Mononuclear cell (primary cell): ENCODE data around the gene ADGRD1.

DNA sequence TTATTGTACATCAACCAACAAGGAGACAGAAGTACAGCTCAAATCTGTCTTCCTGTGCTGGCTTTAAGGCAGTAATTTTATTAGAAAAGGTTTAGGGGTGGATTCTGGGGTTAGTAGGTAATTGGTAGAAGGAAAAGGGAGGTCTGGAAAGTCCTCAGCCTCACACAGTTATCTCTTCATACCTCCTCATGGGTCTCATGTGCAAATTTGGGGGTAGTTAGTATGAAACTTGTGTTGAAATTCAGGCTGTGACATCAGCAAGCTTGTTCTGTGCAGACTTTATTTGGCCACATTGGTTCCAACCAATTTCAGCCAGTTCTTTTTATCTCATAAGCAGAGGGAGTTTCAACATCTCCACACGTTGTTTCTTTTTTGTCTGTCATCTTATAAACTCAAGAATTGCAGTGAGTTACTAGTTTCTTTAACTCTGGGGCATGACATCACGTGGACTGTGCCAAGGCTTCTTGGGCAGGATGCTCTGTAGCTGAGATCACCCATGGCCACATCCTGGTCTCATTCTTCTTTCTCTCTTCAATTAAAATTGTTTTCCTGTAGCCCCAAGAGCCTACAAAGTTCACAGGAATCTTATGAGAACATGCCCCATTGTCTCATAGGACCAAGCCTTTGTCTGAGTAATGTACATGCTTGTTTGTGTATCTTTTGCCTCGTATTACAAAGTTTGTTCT lies 982.2 kb upstream of the TMEM132C start:
- RRBS = no CpG with 5 or more reads among the region's 3 CpGs

- RRBS = no CpG with 5 or more reads among the region's 2 CpGs
These were observed 442.2 kb upstream of the TMEM132C start for GRCh38 chr12:127824761-127825108.

- RRBS = no CpG with 5 or more reads among the region's 1 CpG
These were observed 58.7 kb upstream of the TMEM132C start for GRCh38 chr12:128208410-128208609.

- RRBS = 13% methylated on average over 1 of the region's 10 CpGs
These were observed 1.5 kb upstream of the TMEM132C start for GRCh38 chr12:128265427-128265966.

- RRBS = no CpG with 5 or more reads among the region's 9 CpGs
These were observed 40.5 kb downstream of the SLC15A4 start for GRCh38 chr12:128783113-128783729.

DNA sequence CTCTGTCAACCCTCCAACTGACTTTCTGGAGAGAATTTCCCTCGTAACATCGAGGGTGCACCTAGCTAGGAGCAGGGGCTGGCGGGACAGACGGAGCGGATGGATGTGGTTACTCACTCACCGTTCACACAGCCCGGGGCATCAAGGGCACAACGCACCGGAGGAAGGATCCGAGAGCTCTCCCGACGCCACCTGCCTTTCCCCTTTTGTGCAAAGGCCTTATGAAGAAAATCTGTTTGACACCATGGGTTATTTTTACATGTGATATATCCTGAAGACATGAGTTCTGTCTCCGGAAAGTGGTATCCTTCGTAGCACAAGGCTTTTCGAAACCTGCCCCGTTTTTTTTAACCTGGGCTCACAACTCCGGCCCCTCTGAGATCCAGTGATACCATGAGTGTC lies 31.3 kb downstream of the SLC15A4 start:
- RRBS = 94% methylated on average over 5 of the region's 17 CpGs

DNA sequence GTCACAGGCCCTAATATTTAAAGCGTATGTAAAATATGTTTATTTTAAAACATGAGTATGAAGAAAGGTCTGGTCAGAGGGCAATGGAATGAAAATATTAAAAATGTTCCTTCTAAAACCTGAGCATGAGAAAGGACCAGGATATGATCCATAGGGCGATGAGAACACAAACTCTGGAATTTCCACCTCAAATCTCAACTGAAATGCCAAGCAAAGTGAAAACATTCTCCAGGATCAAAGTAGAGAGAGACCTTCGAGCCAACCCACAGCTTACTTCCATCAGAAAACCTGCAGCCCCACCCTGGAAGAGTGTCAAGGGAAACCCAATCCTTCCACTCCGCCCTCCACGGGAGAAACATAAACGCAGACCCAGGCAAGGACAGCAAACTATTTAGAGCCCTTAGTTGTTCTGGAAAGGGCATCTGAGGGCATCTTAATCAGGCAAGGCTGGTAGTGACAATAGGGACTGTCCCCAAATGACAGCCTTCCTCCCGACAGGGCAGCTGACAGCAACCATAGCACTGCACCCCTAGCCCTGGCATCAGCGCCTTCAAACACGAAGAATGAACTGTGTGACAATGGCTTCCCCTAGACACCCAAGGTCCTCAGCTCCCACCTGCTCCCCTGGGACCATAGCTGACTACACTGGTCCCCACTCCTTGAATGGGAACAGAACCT lies 21.8 kb downstream of the SLC15A4 start:
- RRBS = no CpG with 5 or more reads among the region's 9 CpGs

- RRBS = no CpG with 5 or more reads among the region's 12 CpGs
These were observed 20.0 kb downstream of the SLC15A4 start for GRCh38 chr12:128803632-128804215.

DNA sequence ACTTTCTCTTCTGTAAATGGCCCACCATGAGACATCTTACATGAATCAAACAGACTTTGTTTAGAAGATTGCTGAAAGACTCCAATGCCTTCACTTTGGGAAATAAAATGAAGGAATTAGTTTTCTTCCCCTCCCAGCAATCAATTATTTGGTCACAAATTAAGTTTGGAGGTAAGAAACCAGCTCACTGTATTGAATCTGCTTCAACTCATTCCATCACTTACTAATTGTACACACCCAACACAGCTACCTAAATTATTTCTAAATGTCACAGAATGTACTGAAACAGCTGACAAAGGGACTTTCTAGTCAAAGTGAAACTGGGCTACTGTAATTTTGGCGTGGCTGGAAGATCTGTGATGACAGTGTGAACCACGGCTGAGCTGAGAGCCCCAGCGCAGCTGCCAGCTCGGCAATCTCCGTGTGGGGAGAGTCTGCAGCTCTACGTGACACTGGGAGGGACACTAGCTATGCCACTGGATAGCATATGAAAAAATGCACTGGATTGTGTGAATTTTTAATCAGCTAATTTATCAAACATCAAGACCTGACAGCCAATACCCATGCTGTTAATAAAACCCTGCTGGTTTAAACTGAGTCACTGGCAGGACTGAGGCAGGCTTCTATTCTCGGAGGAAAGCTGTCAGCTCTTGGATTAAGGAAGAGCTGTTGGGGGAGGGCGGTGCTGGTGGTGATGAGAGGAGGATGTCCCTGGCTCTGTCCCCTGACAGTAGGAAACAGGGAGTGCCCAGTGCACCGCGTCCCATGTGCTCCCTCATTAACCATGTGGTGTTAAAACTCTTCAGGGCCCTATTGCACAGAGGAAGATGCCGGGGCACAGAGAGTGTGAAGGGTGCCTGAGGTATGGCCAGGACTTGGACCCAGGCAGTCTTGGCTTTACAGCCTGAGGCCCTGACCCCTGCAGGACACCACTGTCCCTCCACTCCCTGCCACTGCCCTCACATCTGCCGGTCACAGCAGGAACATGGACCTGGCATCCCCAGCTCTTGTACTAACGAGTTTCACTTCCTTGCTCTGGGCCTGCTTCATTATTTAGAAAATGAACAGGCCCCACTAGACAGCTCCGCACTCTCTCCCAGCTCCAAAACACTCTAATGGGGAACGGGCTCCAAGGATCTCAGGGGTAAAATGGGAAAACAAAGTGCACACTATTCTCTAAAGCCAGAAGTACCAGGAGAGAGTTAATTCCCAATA lies 13.3 kb downstream of the SLC15A4 start:
- RRBS = 0% methylated on average over 1 of the region's 15 CpGs

DNA sequence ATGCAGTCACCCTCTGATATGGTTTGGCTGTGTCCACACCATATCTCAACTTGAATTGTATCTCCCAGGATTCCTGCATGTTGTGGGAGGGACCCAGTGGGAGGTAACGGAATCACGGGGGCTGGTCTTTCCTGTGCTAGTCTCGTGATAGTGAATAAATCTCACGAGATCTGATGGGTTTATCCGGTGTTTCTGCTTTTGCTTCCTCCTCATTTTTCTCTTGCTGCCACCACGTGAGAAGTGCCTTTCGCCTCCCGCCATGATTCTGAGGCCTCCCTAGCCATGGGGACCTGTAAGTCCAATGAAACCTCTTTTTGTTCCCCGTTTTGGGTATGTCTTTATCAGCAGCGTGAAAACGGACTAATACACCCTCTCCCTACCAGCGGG lies 256.2 kb downstream of the GLT1D1 start:
- RRBS = no CpG with 5 or more reads among the region's 12 CpGs

DNA sequence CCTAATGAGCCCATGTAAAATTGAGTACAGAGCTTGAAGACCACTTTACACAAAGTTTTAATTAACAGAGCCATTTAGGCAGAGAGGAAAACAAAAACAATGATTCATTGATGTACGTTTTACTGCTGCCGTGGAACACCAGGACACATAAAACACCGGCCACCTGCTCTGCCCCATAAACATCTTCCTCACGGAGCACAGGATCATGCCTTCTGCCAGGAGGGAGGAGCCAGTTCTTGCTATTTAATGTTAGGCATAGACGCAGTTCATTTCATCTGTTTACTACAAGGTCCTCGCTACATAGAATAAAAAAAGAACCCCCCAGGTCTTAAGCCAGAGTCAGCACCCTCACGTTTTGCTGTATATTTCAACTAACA lies 83.3 kb downstream of the RIMBP2 start:
- RRBS = no CpG with 5 or more reads among the region's 7 CpGs

DNA sequence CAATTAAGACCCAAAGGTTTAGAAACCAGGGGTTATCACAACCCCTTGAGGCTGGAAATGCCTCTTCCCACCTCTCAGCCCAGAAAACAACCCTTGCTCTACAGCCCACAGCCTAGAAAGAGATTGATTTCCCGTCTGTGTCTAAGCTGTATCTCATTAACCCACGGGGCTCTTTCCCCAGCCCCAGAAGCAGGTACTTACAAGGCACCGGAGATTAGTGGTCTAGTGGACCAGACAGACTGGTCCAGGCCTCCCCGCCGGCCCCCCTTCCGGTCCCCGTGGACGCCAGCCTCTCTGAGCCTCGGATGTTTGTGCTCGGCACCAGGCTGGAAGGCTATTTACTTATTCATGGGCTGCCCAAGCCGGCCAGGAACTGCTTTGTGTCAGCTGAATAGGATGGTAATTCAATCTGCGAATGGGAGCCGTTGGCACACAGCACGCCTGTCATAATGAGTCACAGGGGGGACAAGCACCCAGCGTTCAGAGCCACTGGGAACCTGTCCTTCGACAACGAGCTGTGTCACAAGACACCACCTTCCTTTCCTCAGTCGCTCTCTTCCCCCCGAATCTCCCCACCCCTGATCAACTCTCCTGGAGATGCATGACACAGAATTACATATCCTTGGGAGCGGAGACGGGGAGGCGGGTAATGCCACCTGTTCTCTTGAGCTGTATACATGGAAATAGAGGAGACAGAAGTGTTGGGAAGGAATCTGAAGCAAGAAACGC lies 82.3 kb downstream of the RIMBP2 start:
- RRBS = 24% methylated on average over 6 of the region's 23 CpGs

DNA sequence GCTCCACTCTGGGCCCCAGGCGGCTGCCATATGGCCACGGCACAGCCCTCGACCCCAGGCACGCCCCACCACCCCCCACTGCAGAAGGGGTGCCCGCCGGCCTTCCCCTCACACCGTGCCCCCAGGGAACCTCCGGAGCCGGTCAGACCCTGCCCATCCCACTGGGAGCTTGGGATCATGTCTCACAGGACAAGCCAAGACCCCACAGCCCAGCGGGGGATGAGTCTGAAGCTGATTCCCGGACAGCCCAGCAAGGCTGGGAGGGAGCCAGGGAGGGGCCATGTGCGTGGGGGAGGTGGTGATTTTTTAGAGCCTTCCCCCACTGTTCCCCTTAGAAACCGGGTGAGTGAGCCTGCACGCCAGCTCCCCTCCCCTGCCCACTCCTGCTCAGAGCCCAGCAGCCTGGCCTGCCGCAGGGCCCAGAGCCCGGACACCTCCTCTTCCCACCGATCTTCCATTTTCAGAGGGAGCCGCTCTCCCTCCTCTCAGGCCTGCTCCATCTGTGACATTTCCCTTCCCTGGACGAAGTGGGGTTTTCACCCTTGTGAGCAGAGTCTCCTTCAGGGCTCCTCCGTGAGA lies 1.4 kb downstream of the RIMBP2 start:
- RRBS = 6% methylated on average over 9 of the region's 20 CpGs

DNA sequence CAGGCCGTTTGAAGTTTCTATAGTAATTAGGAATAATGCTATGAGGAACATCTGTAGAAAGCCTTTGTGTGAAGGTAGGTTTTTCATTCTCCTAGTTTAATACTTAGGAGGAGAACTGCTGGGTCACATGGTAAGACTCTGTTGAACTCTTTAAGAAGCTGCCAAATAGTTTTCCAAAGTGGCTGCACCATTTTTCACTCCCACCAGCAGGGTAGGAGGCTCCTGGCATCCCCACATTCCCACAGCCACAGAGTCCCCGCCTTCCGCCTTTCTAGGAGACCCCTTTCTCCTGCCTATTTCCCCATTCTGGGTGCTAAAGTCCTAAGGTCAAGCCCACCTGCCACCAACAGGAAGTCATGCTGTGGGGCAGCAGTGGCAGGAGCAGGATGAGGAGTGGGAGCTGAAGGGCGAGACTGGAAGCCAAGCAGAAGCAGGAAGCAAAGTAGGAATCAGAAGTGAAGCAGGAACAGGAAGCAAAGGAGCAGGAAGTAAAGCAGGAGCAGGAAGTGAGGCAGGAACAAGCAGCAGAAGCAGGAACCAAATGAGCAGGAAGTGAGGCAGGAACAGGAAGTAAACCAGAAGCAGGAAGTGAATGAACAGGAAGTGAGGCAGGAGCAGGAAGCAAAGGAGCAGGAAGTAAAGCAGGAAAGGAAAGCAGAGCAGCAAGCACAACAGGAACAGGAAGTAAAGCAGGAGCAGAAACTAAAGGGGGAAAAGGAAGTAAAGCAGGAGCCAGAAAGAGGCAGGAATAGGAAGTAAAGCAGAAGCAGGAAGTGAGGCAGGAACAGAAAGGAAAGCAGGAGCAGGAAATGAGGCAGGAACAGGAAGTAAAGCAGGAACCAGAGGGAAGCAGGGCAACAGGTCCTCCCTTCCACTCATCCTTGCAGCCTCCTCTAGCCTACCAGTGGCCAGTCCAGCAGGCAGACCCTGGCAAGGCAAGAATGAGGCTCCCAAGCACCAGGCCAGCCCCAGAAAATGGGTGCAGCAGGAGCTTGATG lies 38.2 kb upstream of the RIMBP2 start:
- RRBS = no CpG with 5 or more reads among the region's 4 CpGs

- RRBS = no CpG with 5 or more reads among the region's 23 CpGs
These were observed at the start of gene ADGRD1 for GRCh38 chr12:130953604-130954354. Gene ADGRD1, plus strand, starts transcription at chr12:130953907.

DNA sequence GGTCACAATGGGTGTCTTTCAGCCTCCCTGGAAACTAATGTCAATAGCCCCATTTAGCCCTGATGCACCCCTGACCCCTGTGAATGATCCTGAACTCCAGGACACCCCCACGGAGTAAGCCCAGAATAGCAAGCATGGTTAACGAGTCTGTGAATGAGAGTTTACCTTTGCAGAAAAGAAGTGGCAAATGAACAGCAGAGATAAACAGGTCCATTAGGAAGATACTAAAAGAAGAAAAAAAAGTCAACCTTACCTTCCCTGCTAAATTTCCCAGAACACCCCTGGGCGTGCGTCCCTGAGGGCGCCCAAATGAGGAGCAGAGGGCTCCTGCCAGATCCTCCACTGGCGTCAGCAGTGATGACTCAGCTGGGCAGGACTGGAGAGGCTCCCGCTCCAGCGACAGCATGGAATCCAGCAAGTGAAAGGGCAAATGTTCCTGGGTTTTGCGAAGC lies 314.3 kb downstream of the ADGRD1 start:
- RRBS = no CpG with 5 or more reads among the region's 9 CpGs

GRCh38 chr12:131366181-131366968 lies 344.5 kb upstream of the SFSWAP start:
- RRBS = no CpG with 5 or more reads among the region's 14 CpGs

DNA sequence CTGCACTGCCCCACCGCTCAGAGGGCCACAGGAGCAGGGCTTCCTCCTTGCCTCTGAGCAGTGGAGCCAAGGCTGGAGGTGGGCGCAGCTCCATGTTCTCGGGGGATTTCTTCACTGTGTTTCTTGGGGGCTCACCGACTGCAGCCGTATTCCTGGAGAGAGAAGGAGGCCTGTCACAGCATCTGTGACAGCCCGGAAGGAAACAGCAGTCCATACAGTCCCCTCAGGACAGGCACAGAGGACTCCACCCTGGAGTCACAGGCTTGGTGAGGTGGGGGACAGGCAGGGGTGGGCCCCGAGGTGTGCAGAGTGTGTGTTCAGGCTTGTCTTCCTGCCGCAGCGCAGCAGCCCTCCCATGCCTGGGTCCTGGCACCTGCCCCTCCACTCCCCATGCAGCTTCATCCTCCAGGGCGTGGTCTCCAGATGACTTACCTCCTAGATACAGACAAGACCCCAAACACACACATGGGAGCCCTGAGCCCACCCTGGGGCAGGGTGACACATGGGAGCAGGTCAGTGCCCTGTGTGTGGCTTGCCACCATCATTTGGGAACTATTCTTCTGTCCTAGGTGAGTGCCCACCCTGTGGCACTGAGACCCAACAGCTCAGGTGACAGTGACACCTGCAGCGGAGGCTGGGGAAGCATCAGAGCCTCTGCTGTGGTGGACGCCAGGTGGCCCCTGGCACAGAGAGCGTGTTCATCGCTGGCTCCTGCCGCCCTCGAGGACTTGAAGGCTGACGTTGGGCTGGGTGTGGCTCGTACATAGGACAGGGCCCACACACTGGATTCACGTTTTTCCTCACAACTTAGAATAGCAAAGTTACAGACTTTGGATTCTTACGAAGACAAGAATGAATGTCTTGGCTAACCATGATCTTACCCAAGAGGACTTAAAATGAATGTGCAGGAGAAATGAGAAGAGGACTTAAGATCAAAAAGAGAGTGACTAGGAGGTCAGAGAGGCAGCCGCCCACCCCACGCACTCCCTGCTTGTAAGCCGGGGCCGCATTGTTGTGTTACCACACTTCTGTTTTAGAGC lies 22.9 kb downstream of the SFSWAP start:
- RRBS = 100% methylated on average over 2 of the region's 24 CpGs

DNA sequence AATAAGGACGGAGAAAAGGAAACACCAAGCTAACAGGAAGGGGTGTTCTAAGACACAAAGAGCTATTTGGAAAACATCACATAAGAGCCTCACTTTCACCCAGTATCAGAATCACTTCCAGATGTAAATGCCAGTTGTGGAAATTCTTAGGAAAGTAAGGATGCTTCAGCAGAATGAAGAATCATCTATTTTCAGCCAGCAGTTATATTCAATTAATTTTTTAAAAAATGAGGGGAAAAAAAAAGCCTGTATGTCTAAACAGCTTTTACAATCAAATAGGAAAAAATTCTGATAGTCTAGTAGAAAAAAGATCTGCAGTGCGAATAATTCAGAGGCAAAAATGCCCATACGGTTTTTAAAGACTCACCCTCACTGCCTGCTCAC lies 25.3 kb downstream of the SFSWAP start:
- RRBS = no CpG with 5 or more reads among the region's 3 CpGs

DNA sequence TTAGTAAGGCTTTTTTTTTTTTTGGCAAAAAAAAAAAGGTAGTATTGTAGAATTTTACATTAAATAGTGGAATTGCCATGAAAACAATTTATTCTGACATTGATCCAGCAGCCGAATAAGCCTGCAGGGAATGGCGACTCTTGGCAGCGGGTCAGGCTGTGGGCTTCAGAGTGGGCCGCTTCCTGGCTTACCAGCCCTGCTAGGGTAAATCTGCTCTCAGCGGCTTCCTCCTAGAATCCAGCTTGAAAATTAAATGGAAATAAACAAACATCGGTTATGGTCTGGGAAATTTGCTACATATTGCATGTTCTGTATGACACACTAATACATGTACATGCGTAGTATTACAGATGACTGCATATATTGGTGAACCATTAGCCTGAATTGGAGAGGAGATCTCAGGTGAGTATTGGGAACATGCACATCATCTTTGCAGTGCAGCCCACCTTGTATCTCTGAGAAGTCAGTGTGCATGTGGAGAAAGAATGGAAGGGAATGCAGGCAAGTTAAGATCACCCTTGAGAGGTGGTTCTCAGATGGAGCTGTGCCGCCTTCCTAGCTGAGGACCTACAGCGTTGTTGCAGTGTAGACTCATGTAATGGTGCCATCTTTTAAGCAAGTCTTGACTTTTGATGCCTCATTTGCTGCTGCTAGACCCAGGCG lies 35.0 kb downstream of the SFSWAP start:
- RRBS = no CpG with 5 or more reads among the region's 10 CpGs